B cell (primary cell): ENCODE measurements around a stretch of chr9.

- PRO-cap: no peak
- CAGE, long polyA plus RNA: no peak
Measured at GRCh38 chr9:133132910-133133683, 12.1 kb upstream of the RALGDS start.

- PRO-cap: no peak
- CAGE, long polyA plus RNA: no peak
Measured at GRCh38 chr9:133148317-133148450, 15.5 kb downstream of the GBGT1 start.

- PRO-cap: no peak
- CAGE, long polyA plus RNA: no peak
Measured at GRCh38 chr9:133239439-133240024, 30.5 kb upstream of the OBP2B start.

- PRO-cap: no peak
- CAGE, long polyA plus RNA: no peak
Measured at GRCh38 chr9:133256590-133257617, 47.9 kb upstream of the OBP2B start.

- PRO-cap: no peak
- CAGE, long polyA plus RNA: no peak
Measured at GRCh38 chr9:133427766-133428154, 5.6 kb downstream of the ADAMTS13 start.

GRCh38 chr9:133471834-133472366, 7.0 kb downstream of the SLC2A6 start:
- PRO-cap: no peak
- CAGE, long polyA plus RNA: no peak

GRCh38 chr9:133476590-133477080, 2.3 kb downstream of the SLC2A6 start:
- PRO-cap: no peak
- CAGE, long polyA plus RNA: no peak

DNA sequence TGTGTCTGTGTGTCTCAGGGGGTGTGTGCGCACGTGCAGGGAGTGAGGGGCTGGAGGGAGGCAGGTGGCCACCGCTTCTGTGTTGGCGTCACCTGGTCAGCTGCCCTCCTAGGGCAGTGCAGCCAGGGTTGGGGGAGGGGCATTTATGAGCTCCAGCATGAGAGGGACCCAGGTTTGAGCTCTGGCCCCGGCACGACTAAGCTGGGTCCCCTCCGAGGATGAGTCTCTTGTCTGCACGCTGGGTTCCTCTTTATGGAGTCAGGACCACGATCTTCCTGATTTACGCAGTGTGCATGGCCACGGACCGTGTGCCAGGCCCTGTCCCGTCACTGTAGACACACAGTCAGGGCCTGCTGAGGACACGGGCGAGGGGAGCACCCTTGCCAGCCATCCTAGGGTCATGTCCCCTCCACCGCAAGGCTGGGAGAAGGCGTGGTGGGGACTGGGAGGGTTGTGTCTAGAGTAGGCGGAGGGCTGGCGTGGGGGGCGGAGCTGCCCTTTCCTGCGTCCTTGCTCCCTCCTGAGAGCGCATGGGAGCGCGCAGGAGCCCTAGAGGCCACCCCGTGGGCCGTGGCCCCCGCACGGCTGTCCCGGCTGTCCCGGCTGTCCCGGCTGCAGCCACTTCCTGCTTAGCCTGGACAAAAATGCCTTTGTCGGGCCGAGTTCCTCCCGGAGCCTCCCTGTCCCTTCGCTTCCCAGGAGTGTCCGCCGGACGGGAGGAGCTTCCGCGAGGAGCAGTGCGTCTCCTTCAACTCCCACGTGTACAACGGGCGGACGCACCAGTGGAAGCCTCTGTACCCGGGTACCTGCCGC, 4.8 kb downstream of the ADAMTSL2 start:
- PRO-cap: no peak
- CAGE, long polyA plus RNA: no peak

GRCh38 chr9:133568001-133568372, 33.5 kb downstream of the ADAMTSL2 start:
- PRO-cap: no peak
- CAGE, long polyA plus RNA: no peak

DNA sequence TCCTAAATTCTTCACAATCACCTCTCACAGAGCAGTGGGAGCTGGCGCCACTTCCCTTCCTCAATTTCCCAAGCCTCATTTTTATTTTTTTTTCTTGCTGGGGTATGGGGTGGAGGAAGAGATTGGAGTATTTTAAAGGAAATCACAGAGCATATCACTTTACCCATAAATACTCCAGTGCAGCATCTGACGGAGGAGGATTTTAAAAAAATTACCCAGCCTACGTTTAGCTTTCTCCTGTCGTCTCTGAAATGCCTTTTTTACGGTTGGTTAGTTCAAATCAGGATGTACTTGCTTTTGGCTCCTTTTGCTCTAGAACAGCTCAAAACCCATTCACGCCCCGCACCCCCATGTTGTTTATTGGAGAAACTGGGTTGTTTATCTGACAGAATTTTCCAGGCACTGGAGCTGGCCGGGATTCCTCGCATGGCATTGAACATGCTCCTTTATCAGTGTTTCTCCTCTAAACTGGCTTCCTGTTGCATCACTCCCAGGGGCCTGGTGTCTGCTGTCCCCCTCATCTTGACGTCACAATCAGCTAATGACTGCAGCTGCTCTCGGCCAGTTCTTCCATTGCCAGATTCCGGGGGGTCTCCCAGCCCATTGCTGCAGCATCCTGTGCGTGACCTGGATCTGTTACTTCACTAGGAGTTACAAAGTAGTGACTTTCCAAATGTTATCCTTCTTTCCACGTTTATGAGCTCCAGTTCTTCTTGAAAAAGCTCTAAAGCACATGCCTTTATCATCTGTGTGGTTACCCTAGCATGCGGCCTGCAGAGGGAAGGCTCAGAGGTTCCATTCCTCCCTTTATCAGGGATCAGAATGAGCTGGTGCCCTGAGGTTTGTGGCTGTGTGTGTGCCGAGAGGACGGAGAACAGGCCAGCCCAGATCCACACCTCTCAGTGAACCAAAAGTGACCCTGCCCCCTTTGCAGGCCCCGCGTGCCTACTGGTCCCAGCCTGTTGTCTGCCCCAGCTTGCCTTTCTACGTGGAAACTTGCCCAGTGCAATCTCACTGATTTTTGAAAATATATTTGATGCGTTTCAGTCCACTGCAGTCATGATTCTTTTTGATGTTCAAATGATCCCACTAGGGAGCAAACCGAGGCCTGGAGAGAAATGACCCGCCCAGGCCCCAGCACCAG, 27.5 kb downstream of the FAM163B start:
- PRO-cap: no peak
- CAGE, long polyA plus RNA: no peak

- PRO-cap: no peak
- CAGE, long polyA plus RNA: no peak
Measured at GRCh38 chr9:133700617-133701985, 37.1 kb downstream of the SARDH start.

- PRO-cap: no peak
- CAGE, long polyA plus RNA: no peak
Measured at GRCh38 chr9:133892449-133892881, 99.7 kb downstream of the VAV2 start.

DNA sequence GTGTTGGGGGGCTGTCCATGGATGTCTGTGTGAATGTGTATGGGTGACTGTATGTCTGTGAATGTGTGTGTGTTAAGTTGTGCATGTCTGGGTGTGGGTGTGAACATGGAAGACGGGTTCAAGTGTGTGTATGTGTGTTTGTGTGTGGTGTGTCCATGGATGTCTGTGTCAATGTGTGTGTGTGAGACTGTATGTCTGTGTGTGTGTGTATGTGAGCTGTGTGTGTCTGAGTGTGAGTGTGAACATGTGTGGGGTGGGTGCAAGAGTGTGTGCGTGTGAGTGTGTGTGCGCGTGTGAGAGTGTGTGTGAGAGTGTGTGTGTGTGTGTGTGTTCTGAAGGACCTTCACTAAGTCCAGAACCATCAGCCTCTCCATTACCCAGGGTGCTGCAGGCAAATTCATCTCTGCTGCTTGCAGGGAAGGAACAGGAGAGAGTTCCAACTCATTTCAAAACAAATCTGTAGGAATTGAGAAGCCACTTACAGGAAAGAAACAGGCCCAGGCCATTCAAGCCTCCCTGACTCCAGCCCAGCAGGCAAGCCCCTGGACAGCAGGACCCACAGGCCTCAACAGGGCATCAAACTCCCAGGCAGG, 54.8 kb downstream of the VAV2 start:
- PRO-cap: no peak
- CAGE, long polyA plus RNA: no peak

DNA sequence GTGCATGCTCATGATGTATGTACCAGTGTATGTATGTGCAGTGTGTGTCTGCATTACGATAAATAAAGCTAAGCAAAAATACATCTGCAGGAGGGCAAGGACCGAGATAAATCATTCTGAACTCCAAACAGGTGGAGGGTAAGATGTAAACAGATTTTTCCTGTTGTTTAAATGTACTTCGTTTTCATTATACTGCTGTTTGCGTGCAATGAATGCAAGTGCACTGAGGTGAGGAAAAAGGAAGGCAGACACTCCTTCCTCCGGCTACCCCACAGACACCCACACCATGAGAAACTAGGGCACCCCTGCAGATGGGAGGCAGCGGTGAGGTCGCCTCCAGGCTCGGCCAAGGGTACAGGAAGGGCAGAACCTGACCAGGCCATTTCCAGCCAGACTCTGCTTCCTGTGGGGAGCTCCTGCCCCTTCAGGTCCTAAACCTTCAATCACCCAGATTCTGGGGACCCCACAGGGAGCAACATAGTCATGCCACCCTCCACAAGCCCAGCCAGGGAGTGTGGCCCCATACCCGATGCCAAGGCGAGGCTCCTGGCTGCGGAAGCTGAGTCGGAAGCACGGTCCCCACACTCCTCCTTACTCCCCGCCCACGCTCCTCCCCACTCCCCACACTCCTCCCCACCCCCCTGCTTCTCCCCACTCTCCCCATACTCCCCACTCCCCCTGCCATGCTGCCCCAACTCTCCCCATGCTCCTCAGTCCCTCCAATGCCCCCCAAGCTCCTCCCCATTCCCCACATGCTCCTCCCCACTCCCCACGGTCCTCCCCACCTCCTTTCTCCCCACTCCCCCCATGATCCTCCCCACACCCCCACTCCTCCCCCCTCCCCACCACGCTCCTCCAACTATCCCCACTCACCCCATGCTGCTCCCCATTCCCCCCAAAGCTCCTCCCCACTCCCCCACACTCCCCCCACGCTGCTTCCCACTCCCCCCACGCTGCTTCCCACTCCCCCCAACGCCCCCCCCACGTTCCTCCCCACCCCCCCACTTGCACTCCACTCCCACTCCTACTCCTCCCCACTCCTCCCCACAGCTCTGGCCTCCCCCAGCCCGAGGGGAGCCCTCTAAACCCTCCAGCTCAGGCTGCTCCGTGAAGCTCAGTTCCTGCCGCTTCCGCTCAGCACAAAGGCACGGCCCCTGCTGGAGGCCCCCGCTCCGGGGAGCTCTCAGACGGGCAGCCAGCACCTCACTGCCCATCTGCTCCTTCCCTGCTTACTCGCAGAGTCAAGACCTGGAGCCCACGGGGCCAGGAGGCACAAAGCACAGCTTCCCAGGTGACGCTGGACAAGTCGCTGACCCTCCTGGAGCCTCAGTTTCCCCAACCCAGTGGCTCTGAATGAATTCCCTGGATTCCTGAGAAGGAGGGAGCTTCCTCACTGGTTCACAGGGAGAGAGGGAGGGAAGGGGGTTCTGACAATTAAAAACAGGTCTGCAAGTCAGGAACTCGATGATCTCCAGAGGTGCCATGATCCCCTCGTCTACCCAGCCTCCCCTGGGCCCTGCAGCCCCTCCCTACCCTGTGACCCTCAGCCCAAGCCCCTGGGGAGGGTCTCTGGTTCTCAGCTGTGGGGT, 36.7 kb downstream of the VAV2 start:
- PRO-cap: unidirectional peak, plus-strand start at position 1,206 of the sequence
- CAGE, long polyA plus RNA: no peak

DNA sequence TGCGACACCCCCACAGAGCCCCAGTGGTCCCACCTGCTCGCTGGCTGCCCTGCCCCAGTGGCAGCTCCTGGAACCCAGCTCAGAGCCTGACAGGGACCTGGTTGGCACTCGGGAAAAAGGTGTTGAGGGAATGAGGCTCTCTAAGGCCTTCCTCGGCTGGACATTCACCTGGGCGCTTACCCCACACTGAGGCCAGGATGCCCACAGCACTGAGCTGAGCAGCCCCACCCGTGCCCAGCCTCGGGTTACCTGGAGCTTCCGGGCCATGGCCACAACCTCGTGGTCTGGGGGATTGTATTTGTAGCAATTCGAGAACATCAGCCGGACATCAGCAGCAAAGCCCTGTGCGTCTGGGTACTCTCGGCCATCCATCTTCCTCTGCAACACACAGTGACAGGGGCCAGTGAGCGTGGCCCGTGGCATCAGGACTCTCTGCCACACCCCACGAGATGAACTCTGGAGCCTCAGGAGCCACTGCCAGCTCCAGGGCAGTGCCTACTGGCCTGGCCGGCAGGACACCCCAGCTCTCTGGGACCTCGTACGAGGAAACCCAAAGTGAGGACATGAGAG, 19.8 kb downstream of the BRD3OS start:
- PRO-cap: no peak
- CAGE, long polyA plus RNA: no peak

- PRO-cap: no peak
- CAGE, long polyA plus RNA: no peak
Measured at GRCh38 chr9:134142140-134142882, 6.4 kb downstream of the WDR5 start.

GRCh38 chr9:134172456-134172849, 36.6 kb downstream of the WDR5 start:
- PRO-cap: no peak
- CAGE, long polyA plus RNA: no peak

- PRO-cap: no peak
- CAGE, long polyA plus RNA: no peak
Measured at GRCh38 chr9:134294195-134294796, 32.0 kb upstream of the RXRA start.

DNA sequence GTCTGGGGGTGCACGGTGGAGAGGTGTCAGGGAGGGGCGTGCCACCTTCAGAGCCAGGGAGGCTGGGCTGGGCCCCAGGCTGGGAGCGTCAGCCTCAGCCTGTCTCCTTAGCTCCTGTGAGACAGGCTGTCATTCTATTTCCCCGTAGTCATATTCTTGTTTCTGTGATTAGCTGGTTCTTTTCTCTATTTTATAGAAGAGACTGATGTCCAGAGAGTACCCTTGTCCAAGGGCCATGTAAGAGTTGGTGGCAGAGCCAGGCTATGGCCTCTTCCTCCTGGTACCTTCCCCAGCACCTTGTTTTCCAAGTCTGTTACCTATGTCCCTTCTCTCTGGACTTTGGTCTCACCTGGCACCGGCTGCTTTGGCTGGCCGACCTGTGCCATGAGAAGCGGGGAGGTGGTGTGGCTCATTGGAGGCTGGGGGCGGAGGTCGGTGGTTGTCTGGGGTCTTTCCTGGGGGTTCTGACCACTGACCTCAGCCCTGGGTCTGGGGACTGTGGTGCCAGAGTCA, 4.5 kb upstream of the RXRA start:
- PRO-cap: no peak
- CAGE, long polyA plus RNA: no peak

DNA sequence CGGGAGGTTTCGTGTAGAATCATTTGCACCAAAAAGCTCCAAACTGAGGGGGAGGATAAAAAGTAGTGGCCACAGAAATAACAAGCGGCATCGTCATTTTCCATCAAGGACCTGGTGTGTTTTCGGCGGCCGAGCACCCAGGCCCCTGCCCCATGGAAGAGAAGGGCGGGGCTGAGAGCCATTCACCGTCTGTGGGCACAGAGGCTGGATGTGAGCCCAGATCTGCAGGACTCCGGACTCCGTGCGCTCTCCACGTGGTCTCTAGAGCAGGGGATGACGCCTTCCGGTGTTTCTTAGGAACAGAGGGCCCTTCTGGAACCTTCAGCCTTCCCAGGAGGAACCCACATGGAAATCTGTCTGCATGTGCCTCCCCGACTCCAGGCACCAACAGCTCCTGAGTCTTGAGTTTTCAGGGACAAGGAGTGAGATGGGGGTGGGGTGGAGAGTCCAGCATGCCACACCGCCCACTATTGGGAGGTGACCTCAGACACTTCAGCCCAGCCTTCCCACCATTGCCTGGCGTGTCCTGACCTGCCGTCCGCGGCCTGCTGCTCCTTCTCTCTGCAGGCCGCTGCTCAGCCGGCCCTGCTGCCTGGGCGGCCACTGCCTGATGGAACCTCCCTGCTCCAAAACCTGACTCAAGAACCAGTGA, 2.5 kb upstream of the RXRA start:
- PRO-cap: no peak
- CAGE, long polyA plus RNA: no peak